HT-29 (cell line): ENCODE measurements around a stretch of chr17.

DNA sequence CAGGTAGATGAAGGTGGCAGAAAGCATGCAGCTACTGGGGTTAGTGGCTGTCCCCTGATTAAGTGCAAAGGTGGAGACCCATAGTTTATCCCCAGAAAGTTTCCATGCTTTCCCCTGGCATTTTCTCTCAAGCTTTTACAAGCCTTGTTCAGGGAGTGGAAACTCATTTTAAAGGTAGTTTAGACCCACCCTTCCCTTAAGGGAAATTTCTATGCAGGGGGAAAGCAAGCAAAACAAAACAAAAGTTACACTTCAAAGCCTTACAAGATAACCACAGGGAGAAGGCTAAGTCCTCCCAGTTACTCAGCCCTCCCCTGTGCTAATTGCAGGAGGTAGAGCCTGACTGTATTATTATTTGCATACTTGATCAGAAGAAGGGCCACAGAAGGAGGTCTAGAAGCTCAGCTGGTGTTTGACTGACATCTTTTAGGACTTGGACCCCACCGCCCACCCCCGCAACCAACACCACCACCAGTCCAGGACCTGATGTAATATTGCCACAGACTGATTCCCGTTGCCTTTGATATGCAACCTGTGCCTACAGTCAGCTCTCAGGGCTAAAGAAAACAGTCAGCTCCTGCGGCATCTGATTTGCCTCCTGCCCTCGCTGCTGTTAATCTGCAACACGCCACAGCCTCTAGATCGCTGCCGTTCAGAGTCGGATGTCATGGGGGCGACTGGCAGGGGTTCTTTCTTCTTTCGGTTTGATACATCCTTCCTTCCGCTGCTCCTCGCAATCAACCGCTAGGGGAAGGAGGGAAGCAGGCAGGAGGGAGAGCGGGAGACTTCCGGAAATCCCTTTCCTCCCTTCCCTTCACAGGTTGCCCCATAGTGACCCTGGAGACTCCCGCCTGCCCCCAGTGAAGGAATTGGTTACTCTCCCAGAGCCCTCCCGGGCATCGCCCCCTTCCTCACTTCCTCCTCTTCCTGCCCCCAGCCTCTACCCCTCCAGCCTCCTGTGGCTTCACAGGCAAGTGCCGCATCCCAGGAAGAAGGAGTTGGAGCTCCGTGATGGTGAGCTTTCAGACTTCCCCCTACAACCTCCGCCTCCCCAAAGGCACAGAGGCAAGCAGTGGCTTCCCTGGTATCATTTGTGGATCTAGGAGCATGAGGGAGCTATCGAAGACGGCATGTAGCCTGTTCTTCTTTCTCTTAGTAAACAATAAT, 90.6 kb upstream of the SOX9 start:
- RAMPAGE, long total RNA: no peak

GRCh38 chr17:72152391-72152761, 31.6 kb downstream of the SOX9 start:
- RAMPAGE, long total RNA: no peak

- RAMPAGE, long total RNA: no peak
These were observed 279.3 kb downstream of the SOX9 start for GRCh38 chr17:72400033-72400525.

DNA sequence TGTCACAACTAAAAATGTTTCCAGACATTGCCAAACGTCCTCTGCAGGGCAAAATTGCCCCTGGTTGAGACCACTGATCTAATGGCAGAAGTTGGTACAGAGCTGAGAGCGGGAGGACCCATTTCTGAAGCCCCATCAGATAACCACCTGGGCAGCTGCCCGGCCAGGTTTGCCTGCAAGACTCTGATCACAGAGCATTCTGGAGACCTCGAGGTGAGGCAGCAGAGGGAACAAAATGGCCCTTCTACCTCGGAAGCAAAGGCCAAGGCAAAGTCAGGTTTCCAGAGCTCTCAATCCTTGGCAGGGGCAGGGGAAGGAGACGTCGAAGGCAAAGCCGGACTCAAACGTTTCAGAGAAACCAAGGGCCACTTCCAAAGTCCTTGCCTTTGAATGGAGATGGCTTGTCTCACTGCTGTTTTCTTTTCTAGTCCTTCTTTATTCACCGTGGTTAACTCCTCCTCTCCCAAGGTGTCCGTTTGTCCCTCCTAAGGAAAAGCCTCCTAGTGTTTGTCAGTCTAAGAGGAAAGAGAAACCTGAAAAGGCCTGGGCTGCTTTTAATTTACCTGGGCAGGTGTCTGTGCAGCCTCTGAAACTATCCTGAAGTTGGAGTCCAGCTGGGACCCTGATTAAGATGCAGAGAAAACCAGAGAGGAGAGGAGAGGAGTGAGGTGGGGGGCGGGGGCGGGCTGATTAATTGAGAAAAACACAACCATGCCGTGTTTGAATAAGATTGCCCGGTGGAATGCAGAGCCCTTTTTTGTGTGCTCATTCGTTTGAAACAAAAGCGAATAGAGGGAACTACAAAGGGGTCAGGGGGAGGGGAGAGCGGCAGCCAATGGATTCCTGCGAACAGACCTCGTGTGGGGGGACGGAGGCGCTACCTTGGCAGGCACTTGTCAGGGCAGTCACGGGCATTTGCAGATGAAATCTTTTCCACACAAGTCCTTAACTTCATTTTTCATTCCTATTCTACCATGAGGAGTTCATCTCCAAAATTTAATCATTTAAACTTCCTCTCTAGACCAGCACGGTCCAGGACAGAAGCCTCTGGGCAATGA, 355.5 kb downstream of the SOX9 start:
- RAMPAGE, long total RNA: no peak

DNA sequence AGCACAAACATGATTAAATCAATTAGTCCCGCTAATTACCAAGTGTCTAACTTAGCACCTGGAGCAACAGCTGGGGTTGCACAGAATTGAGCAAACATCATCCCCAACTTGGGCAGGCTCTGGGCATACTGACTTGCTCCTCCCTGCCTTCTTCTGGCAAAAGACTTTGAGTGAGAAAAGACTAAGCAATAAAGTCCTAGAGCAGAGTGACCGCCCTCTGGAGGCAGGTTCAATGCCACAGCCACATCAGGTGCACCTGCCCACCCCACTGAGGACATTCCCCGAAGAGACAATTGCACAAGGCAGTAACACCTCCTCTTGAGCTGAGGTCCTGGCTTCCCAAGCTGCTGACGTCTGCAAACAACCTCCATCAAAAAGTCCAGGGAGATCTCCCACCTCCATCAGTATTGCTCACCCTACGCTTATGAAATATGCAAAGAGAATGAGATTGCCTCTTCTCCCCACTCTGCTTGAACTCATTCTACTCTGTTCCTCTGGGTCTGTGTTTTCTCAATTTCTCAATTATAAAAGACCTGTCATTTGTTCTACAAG, 358.4 kb downstream of the SOX9 start:
- RAMPAGE, long total RNA: no peak

GRCh38 chr17:72502431-72503323, 381.9 kb downstream of the SOX9 start:
- RAMPAGE, long total RNA: no peak

- RAMPAGE, long total RNA: no peak
These were observed 398.1 kb downstream of the SOX9 start for GRCh38 chr17:72518534-72519771.

DNA sequence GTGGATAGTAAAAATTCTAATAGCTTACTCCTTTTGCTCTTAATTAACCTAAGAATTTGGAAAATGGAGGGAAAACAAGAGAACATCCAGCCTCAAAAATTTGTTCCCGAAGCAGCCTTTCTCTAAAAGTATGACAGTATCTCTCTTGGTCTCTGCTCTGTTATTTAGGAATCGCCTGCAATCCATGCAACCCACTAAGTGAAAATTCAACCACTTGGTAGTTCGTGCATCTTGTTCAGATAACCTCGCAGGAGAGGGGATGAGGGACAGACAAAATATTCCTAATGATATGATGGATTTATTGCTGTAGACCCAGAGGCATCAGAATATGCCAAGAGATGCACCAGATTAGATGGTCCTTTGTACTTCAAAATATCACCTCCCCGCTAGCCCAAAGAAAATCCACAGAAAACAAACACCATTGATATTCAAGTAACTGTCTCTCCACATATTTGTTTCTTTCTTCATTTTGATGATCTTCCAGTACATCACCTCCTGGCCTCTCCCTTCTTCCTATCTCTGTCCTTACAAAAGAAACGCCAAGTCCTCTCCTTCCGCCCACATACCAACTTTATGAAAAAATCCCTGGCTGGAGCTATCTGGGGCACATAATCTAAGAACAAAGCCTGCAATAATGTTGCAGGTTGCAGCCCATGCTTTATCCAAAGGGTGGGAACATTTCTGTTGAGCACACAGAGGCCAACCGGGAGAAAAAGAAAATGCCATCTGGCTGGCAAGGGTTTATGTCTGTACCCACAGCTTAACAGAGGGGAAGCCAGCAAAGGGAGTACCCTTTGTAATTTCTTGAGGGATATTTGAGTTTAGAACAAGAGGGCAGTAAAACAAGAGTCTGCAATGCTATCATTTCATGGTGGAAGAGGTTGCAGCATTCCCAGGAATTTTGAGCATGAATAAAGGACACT, 409.4 kb downstream of the SOX9 start:
- RAMPAGE, long total RNA: no peak

GRCh38 chr17:72538588-72539246, 417.9 kb downstream of the SOX9 start:
- RAMPAGE, long total RNA: no peak

DNA sequence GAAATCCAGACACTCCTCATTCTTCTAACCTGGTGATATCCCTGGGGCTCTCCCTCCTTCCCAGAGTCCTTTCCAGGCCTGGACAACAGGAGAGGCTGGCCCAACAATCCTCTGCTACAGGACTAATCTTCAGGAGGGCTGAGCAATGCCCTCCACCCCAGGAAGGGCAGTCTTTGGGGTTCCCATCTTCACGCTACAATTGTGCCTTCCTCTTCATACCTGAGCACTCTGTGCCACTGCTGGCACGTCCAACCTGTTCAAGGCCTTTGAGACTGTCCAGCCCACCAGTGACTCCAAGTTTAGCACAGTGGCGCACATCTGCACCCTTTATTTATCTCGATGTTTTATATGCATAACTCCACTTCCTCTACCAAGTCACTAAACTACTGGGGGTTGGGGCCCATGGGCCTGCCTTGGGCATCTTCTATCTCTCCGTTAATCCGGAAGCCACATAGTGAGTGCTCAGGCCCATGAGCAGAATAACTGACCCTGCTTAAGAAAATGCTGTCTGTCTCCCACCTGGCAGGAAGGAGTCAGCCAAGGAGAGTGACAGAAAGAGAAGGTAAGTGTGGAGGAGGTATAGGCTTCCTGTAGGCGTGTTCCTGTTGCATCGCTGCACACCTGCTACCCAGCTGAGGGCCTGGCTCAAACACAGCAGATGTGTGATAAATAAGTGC, 320.3 kb downstream of the SLC39A11 start:
- RAMPAGE, long total RNA: no peak

DNA sequence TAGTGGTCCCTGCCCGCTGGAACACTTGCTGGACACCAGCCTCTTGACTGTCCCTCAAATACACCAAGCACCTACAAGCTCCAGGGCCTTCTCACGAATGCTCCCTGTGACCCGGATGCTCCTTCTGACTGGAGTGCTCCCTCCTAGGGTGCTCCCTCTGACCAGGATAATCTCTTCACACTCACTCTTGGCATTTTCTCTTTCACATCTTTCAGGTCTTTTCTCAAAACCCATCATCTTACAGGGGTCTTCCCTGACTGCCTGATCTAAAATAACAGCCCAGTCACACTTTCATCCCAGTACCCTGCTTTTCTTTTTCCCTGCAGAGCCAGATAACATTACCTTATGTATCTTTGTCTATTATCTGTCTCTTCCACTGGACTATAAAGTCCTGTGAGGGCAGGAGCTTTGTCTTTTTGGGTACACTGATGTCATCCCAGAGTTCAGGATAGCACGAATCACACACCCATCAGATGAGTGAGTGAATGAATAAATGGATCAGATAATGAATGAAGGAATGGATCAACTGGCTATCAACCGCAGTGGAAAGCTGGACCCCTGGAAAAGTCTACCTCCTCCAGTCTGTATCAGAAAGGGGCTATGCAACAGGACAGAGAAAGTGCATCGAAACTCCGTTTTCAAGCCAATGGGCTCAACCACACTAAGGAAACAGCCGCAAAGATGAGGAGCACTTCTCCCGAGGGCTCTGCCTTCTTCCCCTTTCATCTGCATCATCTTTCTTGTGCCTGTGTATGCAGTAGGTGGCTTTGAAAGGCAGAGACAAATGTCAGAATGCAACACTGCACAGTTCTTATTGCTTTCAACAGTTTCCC, 205.6 kb downstream of the SLC39A11 start:
- RAMPAGE, long total RNA: no peak

- RAMPAGE, long total RNA: no peak
These were observed 123.7 kb downstream of the SLC39A11 start for GRCh38 chr17:72968674-72969299.

- RAMPAGE, long total RNA: no peak
These were observed 92.2 kb downstream of the SLC39A11 start for GRCh38 chr17:73000189-73000855.

GRCh38 chr17:73237818-73238180, 5.6 kb downstream of the C17orf80 start:
- RAMPAGE, long total RNA: no peak

DNA sequence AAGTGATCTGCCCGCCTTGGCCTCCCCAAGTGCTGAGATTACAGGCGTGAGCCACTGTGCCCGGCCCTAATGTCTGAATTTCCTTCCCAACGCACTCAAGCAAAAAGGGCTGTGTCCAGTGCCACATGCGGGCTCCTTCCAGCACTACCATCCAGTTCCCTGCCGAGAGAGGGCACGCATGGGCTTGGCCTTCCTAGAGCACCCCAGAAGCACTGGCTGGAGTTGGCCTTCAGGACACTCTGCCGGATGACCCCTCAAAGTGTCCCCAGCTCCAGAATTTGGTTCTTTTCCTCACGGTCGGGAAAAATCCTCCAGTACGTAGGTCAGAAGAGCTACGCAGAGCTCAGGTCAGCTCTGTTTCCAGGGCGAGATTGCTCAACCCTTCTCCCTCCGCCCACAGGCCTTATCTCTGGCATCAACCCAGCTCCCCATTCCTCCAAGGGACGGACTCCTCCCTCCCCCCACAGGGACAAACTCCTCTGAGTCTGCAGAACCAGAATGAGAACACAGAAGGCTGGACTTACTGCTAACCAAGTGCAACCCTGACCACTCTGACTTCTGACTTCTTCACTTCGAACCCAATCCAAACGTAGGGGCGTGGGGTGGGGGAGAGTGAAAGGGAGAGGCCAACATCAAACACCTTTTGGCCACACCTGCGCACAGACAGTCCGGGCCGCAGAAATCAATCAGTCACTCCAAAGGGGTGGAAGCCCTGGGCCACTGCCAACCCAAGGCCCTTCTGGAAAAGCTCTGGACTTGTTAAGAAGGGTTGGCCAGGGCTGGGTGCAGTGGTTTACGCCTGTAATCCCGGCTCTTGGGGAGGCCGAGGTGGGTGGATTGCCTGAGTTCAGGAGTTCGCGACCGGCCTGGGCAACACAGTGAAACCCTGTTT, 3.6 kb downstream of the CDC42EP4 start:
- RAMPAGE, long total RNA: no peak

GRCh38 chr17:73309510-73310411, 2.0 kb downstream of the CDC42EP4 start:
- RAMPAGE, long total RNA: no peak

DNA sequence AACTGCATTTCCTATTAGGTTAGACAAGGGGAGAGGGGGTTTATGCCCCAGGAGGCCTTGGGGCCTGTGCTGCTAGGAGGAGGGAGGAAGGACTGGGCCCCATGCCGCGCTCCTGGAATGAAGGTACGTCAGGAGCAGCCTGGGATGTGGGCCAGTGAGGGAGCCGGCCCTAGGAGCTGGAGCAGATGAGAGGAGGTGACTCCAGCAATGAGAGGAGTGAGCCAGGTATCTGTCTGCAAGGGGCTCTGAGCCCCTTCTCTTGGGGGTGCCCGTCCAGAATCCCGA, 46.9 kb upstream of the CDC42EP4 start:
- RAMPAGE, long total RNA: no peak

- RAMPAGE, long total RNA: no peak
These were observed 48.2 kb upstream of the CDC42EP4 start for GRCh38 chr17:73359736-73360607.

DNA sequence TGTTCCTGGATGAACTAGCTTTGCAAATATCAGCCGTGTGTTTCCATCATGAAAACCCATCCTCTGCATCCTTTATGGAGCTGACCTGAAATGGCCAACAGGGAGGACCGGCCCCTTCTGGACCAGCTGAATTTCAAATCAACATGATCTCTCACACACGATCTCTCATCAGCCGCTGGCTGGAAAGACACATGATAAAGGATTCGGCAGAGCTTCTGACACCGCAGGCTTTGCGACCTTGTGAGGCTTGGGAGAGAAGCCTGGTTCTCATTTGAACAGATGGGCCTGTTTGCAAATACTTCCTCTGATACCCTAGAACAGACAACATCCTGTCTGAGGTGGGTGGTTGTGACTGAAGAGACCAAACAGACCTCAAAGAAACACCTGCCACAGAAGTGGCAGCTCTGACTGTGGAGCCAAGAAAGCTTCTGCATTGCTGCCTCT, 77.9 kb upstream of the SDK2 start:
- RAMPAGE, long total RNA: no peak

DNA sequence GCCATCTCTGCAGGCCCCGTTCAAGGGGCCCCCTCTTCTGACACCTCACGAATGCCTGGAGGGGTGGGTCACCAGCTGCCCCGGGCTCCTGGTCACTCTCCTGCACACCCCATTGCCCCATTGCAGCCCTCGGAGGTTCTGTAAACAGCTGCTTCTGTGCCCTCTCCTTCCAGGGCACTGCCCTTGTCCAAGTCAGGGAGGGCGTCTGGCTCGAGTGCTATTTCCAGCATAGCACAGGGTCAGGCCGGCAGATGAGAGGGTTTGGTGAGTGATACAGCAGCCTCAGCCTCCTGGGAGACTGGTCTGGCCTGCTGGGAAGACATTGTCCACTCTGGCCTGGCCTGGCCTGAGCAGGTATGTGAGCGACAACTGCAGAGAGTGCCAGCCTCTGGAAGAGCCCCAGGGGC, 105.6 kb upstream of the SDK2 start:
- RAMPAGE, long total RNA: no peak